REH cell (cell line): Measurements from ENCODE around the genes ARHGAP26 and NR3C1.

GRCh38 chr5:142509417-142509786 lies 176.5 kb downstream of the FGF1 start:
- PRO-cap, result no peak

DNA sequence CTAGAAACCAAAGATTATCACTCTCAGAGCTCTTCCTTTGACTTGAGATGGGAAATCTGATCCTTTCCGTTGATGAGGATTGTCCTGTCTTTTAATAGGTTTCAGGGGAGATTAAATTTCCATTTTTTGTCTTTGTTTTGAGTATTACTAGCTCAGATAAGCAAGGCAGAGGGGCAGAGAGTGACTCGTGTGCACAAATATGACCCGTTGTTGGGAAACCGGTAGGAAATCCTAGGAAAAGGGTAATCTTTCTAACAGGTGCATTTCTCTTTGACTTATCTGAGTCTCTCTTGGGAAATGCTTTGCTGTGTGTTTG lies 164.3 kb downstream of the FGF1 start:
- PRO-cap, result no peak

DNA sequence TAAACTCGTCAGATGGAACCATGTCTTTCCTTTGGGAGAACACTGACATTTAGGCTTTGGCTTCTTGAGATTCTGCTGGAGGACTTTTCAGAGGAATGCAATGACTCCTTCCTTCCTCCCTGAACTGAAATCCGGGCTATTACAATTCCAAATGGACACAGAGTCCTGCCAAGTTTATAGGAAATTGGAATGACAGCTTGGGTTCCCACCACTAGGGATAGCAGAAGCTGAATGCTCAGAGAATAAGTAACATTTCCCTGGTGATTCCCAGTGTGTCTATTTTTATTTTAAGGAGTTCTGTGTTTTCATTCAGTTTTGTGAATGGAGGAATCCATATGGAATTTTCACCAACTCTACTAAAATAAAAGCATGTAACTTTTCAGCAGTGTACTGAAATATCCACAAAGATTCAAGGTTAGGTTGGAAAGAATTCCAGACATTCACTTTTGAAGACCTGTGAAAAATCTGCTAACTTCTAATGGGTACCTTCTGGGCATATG lies 142.9 kb downstream of the FGF1 start:
- PRO-cap, result no peak

DNA sequence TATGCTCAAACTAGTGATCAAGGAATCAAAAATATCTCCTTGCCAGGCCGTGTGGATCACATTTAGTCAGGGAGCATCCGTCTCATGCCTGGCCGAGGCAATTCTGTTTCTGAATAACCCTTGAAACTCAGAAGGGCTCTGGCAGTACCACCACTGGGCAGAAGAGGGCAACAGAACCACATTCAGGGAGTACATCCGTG lies 74.9 kb downstream of the FGF1 start:
- PRO-cap, result no peak

DNA sequence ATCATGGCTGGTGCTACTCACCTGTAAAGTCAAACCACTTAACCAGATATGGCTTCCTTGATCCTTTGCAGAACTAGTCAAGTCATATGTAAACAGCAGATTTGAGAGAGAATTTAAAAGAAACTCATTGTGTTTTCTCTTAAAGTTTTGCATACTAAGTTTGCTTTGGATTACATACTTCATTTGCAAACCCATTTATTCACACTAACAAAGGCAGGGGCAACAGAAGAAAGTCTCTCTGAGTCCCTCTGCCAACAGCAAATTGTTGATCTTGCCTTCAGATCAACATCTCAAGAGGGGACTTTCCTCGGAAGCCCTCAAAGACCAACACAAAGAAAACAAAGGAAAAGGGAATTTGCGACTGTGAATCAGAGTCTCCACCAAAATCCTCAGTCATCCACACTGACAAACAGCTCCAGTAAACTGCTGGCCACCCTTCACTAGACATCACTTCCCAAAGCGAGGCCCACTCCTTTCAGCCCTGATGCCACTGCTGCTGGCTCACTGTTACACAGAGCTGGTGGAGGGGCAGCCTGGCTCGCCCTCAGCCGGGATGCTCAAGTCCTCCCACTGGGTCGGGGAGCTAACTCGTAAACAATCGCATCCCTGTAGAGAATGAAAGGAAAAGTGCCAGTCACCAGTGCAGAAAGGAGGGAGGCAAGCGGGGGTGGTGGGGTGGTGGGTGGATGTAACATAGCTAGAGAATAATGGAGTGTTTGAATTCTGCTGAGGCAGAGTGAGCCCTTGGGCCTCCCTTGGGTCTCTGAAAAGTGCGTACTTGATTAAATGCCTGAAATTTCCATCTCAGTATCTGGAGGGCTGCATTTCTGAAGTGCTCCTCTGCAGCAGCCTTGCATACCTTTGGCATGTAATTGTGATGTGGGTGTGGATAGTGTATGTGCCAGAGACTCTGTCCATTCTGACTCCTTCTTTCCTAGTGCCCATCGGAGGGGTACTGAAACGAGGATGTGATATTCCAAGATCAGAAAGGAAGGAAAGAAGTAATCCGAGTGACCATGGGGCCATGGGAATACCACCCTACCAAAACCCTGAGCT lies 1.3 kb downstream of the FGF1 start:
- PRO-cap, result no peak

DNA sequence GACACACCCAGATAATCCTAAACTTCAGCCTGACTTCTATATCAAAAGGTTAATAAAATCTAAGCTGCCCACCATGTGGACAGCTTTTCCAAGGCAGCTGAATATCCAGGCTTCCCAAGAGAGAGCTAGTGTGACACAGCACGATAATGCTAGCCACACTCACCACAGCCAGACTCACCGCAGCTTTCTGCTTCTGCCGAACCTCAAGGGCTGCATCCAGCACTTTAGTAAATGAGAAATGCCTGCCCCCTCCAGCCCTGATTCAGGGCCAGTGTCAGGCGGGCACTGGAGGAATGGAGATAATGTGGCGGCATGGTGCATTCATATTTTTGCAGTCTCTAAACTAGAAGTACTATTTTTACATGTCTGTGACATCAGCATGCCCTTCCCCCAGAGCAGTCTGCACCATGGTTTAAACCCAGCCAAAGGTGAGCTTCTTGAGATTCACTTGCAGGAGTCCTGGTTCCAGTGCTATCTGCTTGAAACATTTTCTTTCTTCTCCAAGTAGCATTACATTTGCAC lies 493 bp downstream of the FGF1 start:
- PRO-cap, result no peak

GRCh38 chr5:142716071-142716487 lies 30.2 kb upstream of the FGF1 start:
- PRO-cap, result no peak

- PRO-cap, result no peak
These were observed 620 bp upstream of the ARHGAP26 start for GRCh38 chr5:142769481-142770032.

DNA sequence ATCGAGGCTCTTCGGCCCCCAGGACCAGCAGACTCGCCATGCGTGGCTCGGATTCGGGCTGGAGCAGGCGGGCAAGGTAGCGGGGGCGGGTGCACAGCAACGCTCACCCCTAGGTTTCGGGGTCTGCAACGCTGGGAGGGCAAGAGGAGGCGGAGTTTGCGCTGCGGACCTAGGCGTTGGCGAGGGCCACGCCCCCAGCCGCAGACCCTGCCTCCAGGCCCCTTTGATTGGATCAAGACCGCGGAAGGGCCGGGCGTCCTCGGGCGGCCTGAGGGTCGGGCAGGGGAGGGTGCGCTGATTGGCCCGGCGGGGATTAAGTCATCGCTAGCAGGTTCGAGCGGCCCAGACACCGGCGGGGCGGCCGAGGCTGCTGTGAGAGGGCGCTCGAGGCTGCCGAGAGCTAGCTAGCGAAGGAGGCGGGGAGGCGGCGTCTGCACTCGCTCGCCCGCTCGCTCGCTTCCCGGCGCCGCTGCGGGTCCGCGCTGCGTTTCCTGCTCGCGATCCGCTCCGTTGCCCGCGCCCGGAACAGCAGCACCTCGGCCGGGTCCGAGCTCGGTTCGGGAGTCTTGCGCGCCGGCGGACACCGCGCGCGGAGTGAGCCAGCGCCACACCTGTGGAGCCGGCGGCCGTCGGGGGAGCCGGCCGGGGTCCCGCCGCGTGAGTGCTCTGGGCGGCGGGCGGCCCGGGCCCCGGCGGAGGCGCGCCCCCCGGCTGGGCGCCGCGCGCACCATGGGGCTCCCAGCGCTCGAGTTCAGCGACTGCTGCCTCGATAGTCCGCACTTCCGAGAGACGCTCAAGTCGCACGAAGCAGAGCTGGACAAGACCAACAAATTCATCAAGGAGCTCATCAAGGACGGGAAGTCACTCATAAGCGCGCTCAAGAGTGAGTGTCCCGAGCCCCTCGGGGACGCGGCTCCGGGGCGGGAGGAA lies at the start of gene ARHGAP26:
ARHGAP26 (plus strand) TSS at position 345 of the 930 bp plus-strand sequence.
- PRO-cap, result unidirectional peak, plus-strand start at position 345 of the sequence; bidirectional peak, plus-strand start at position 779 of the sequence, minus-strand start at position 760 of the sequence

DNA sequence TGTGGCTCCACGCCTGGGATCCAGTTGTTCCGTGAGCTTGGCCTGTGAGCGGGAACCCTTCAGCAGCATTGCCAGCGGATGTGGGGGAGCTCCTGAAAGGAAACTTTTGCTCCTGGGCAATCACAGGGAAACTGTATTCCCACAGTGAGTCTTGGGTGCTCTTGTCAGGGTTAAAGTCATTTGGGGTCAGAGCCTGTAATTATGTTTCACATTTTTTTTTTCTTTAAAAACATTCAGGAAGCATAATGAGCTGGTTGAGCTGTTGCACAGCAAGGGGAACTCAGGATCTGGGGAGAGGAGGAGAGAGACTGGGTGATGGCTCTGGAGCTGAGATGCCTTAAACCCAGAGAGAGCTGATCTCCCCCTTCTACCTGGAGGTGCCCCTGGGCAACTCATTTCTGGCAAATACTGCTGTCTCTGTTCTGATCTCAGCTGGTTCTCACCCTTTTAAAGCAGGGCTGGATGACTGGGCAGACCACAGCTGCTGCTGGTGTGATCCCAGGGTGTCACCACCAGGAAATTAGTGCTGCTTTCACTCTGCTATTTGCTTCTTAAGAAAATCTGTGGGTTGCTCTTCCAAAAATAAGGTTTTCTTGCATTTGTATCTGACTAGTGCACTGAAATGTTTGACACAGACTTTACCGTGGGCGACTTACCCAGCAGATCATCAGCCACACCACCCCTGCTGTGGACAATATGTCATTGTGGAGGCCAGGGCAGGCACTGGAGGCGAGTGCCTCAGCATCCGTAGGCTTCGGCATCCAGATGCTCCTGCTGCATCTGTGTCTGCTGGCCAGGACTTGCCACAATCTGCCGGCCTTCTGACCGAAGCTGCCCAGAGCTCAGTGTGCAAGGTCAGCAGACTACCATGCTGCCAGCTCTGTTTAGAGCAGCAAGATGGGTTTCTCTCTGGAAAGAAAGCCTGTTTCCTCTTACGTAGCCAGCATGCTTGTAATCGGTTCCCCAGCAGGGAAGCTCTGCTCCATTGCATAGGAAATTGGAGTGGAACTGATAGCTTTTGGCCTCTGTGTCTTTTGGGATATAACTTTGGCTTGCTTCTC lies 13.4 kb downstream of the ARHGAP26 start:
- PRO-cap, result no peak

DNA sequence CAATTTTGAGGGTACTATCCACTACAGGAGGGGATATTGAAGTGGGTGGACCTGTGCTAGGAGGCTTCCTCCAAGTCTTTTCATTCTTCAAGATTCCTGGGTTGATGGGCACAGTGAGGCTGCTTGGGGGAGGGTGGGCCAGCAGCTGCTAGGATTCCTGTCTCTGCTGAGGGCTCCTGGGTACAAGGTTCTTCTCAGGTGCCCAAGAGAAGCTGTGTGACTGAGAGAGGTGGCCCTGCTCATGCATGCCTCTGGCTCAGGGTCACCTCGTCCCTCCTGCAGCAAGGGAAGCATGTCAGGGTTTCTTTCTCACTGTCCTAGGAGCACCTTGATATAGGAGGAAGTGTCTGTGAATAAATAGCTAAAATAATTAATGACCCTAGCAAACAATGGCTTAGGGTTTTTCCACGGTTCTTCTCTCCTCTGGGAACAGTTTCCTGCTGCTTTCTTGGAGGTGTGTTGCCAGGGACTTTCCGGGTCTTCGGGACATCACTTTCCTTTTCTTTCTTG lies 87.1 kb downstream of the ARHGAP26 start:
- PRO-cap, result no peak

- PRO-cap, result no peak
These were observed 100.4 kb downstream of the ARHGAP26 start for GRCh38 chr5:142870470-142871031.

GRCh38 chr5:143026241-143027151 lies 256.3 kb downstream of the ARHGAP26 start:
- PRO-cap, result no peak

DNA sequence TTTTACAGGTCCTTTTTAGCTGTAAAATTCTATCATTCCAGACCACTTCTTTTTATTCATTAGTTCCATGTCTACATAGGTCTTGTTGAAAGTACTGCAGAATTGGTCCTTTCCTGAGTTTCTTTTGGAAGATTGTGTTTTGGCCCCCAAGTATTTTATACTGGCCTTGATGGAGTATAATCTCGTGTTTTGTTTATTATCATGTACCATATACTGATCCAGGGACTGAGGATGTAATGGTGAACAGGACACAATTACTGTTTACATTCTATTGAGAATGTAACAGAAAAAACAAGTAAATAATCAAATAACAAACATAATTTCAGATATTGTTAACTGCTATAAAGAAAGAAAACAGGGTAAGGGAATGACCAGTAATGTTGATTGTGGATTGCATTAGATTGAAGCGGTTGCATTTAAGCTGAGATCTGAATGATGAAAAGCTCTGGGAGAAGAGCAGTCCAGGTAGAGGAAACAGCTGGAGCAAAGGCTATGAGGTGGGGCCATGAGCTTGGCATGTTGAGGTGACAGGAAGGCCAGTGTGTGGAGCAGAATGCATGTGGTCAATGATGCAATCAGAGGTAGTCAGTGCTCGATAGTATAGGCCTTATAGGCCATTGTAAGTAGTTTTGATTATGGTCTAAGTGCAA lies 270.2 kb downstream of the ARHGAP26 start:
- PRO-cap, result no peak

GRCh38 chr5:143143177-143143730 lies 260.2 kb downstream of the NR3C1 start:
- PRO-cap, result no peak

DNA sequence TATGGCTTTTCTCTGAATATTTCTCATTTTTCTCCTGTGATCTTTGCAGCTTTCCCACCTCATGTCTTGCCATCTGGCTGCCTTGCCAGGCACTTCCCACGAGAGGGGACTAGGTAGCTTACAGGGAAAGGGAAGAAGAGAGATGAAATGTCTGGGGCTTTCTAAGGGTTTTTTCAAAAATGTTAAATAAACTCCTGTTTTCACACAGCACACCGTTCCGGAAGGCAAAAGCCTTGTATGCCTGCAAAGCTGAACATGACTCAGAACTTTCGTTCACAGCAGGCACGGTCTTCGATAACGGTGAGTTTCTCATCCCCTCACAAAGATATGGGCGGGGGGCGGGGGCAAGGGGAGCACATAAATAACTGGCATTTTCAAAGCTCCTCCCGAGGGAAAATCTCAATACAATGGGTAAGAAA lies 189.7 kb downstream of the NR3C1 start:
- PRO-cap, result bidirectional peak, plus-strand start outside the sequence, minus-strand start at position 298 of the sequence

GRCh38 chr5:143355779-143356215 lies 47.7 kb downstream of the NR3C1 start:
- PRO-cap, result no peak

- PRO-cap, result no peak
These were observed 23.9 kb downstream of the NR3C1 start for GRCh38 chr5:143379380-143380114.

DNA sequence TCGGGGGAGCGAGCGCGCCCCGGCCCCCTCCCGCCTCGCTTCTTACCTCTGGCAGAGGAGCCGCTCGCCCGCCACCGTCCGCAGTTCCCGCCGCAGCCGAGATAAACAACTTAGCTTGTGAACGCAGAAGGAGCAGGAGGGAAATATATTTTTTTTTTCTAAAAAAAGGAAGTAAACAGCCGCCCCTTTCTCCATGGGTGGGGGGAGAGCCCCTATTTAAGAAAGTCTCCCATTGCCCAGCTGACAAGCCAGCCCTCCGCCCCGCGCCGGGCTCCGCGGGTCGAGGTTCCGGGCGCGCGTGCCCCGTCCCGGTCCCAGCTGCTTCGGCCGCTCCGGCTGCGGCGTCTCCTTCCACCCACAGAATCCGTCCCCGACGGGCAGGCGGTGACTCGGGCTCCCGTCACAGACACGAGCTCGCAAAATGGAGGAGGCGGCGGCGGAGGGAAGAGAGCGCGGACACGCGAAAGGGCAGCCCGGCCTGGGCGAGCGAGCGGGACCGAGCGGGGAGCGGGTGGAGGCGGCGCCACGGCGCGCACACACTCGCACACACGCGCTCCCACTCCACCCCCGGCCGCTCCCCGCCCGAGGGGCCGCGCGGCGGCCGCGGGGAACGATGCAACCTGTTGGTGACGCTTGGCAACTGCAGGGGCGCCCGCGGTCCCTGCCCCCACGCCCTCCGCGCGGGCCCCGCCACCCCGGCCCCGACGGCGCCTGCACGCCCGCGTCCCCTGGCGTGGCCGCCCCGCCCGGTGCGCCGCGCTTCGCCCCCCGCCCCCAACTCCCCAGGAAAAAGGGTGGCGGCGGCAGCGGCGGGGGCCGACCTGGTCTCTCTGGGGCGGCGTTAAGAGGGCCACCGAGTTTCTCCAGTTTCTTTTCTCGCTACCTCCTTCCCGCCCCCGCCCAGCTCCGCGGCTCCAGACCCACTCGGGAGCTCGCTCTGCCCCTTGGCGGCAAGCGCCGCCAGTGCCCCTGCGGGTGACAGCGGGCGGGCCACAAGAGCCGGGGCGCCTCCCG lies at the start of gene NR3C1:
NR3C1 (minus strand) TSS at position 522 of the 1,014 bp plus-strand sequence.
- PRO-cap, result bidirectional peak, plus-strand start at position 255 of the sequence, minus-strand start at position 119 of the sequence; bidirectional peak, plus-strand start at position 963 of the sequence, minus-strand start at position 580 of the sequence

- PRO-cap, result no peak
These were observed 2.2 kb upstream of the NR3C1 start for GRCh38 chr5:143405793-143406021.